HTR-8/SVneo (cell line): ENCODE measurements around a stretch of chr4.

DNA sequence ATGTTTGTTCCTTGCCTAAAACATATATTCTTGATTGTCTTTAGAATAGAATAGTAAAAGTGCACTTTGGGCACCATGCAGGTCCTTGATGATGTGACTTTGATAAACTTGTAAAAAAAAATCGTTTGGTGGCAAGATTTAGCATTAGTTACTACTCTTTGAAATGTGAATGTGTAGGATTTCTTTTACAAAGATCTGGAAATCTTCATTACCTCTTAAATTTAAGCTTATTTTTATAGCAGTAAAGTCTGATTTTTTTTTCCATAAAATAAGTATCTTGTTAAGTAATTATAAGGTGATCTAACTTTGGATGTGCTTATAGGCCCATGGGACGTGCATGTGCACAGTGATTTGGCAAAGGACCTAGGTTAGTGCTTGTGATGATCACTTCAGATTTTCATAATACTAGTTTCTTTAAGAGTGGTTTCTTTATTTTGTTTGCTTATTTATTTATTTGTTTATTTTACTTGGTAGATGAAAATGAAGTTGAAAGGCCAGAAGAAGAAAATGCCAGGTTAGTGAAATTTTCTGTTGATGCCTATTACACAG is 1.4 kb downstream of the FIP1L1 start:
- RRBS = no CpG with 5 or more reads among the region's 2 CpGs

GRCh38 chr4:53557973-53558738 is 33.1 kb downstream of the LNX1 start:
- RRBS = no CpG with 5 or more reads among the region's 12 CpGs

GRCh38 chr4:53644367-53645078 is 53.2 kb upstream of the LNX1 start:
- RRBS = no CpG with 5 or more reads among the region's 4 CpGs

DNA sequence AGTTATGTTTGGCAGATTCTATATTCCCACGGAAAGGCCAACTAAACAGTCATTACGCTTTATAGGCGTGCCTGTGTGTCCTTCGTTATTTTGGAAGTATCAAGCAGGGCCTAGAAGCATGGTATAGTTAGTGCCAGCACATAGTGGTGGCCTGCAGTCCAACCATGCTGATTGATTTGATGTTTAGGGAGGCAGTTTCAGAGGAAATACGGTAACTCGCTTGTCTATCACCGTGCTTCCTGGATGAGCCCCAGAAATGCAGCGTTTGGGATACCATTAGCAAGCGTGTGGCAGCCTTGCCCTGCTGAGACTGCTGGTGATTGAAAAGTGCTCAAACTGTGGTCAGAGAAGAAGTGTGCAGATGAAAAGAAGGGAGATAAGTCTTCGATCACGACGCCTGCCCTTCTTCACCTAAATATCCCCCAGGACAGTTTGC is 158.5 kb downstream of the CHIC2 start:
- RRBS = no CpG with 5 or more reads among the region's 12 CpGs

DNA sequence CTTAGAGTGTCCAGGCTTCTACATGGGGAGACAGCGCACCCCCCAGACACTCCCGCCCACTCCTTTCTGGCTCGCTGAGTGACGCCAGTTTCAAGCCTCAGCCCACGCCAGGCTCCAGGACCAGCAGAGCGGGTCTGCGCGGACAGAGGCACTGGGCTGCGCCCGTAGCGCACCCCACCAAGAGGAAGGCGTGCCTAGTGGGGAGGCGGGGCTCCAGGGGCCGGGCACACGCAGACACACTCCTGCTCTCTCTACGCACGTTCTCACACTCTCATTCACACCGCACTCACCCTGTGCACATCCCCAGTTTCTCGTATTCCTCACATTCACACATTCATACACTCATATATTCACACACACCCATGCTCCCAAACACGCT is 8.8 kb upstream of the GSX2 start:
- RRBS = no CpG with 5 or more reads among the region's 20 CpGs

GRCh38 chr4:54217542-54217992 is 11.5 kb upstream of the PDGFRA start:
- RRBS = no CpG with 5 or more reads among the region's 17 CpGs

- RRBS = no CpG with 5 or more reads among the region's 8 CpGs
Observed at GRCh38 chr4:54296462-54297093, 67.5 kb downstream of the PDGFRA start.

GRCh38 chr4:55175620-55176883 is 50.7 kb upstream of the KDR start:
- RRBS = no CpG with 5 or more reads among the region's 14 CpGs

DNA sequence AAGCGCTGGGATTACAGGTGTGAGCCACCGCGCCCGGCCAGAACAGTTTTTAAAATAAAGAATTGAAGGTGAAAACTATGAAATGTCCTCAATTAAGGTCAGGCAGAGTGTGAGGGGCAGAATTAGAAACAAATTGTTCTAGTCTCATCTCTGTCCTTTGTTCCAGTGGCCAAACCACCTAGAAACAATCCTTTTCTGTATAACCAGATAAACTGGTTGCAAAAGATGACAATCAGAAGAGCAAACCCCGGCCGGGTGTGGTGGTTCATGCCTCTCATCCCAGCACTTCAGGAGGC is 14.9 kb downstream of the SRD5A3 start:
- RRBS = no CpG with 5 or more reads among the region's 6 CpGs

GRCh38 chr4:55547663-55548049 is 947 bp upstream of the CLOCK start:
- RRBS = no CpG with 5 or more reads among the region's 5 CpGs

DNA sequence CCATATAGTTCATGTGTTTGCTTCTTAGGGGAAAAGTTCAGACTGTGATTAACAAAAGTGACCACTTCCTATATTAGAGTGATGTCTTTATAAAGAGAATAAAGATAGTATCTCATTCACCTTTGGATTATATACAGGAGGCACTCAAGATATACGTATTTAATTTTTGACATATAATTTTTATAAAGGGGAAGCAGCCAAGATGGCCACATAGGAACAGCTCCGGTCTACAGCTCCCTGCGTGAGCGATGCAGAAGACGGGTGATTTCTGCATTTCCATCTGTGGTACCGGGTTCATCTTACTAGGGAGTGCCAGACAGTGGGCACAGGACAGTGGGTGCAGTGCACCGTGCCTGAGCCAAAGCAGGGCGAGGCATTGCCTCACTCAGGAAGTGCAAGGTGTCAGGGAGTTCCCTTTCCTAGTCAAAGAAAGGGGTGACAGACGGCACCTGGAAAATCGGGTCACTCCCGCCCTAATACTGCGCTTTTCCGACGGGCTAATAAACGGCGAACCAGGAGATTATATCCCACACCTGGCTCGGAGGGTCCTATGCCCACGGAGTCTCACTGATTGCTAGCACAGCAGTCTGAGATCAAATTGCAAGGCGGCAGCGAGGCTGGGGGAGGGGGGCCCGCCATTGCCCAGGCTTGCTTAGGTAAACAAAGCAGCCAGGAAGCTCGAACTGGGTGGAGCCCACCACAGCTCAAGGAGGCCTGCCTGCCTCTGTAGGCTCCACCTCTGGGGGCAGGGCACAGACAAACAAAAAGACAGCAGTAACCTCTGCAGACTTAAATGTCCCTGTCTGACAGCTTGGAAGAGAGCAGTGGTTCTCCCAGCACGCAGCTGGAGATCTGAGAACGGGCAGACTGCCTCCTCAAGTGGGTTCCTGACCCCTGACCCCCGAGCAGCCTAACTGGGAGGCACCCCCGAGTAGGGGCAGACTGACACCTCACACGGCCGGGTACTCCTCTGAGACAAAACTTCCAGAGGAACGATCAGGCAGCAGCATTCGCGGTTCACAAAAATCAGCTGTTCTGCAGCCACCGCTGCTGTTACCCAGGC is 11.6 kb upstream of the EXOC1 start:
- RRBS = no CpG with 5 or more reads among the region's 32 CpGs

DNA sequence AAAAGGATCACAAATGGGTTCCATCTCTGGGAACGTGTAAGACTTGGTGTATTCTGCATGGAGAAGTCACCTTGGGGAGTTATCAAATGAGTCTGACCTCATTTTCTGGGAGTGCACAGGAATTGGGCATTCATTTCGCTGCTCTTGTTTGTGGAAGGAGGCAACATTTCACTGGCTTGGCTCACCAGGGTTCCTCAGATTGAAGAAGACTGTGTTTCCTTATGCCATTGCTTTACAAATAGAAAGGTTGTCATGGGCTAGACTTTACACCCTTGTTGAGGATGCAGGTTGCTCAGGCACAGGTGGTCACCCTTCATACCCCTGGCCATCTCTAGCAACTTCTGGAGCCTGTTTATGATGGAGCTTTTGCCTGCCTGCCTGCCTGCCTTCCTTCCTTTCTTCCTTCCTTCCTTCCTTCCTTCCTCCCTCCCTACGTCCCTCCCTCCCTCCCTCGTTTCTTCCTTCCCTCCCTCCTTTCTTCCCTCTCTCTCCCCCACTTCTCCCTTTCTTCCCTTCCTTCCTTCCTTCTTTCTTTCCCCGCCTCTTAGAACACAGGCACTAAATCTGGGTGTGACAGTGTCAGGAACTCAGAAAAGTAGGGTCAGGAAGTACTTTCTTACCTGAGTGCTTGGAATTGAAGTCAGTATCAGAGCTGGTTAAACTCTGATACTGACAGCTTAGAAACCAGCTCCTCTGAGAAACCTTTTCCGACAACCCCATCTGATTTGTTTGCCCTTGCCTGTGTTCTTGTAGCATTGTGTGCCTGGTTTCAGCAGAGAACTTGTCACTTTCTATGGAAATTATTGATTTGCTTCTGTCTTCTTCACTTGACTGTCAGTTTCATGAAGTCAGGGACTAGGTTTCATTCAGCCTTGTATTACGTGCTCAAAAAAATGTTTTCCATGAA is 114.1 kb downstream of the AASDH start:
- RRBS = no CpG with 5 or more reads among the region's 7 CpGs

DNA sequence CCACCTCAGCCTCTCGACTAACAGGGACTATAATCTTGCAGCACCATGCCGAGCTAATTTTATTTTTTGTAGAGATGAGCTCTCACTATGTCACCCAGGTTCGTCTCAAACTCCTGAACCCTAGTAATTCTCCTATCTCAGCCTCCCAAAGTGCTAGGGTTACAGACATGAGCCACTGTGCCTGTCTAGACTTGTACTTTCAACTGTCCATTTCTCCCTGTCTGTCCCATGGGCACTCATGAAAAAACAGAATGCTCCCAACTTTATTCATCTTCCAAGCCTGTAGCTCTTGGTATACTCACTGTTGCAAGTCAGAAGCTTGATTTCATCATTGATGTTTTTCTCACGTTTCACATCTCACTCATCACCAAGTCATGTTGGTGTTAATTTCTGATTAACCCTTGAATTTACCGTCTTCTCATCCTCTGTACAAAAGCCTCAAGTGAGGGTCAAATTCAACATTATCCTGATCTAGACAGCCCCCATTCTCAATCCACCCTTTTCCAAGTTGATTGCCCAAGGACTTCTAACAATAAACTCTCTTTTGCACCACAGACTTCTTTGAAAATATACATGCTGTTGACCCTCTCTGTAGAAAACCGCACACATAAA is 7.3 kb upstream of the SRP72 start:
- RRBS = no CpG with 5 or more reads among the region's 6 CpGs

- RRBS = 25% methylated on average over 4 of the region's 36 CpGs
Observed at GRCh38 chr4:56544430-56545238, 14.2 kb downstream of the THEGL start.

- RRBS = 2% methylated on average over 9 of the region's 33 CpGs
Observed at GRCh38 chr4:56655597-56655910, 25.5 kb downstream of the HOPX start.

DNA sequence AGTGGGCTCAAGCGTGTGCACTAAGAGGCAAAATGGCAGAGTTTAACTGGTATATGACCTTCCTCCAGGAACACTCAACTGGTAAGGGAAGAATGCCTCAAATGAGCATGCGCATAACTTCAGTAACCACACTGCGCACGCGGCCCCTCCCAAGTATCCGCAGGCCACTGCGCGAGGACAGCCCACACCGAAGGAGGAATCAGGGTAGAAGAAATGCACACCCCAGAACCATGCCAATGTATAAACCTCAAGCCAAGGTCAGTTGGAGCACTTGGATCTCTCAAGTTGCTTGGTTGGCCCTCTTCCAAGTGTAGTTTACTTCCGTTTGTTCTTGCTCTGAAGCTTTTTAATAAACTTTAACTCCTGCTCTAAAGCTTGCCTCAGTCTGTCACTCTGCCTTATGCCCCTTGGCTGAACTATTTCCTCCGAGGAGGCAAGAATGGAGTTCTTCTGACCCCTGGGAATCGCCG is 21.9 kb upstream of the SPINK2 start:
- RRBS = no CpG with 5 or more reads among the region's 13 CpGs

DNA sequence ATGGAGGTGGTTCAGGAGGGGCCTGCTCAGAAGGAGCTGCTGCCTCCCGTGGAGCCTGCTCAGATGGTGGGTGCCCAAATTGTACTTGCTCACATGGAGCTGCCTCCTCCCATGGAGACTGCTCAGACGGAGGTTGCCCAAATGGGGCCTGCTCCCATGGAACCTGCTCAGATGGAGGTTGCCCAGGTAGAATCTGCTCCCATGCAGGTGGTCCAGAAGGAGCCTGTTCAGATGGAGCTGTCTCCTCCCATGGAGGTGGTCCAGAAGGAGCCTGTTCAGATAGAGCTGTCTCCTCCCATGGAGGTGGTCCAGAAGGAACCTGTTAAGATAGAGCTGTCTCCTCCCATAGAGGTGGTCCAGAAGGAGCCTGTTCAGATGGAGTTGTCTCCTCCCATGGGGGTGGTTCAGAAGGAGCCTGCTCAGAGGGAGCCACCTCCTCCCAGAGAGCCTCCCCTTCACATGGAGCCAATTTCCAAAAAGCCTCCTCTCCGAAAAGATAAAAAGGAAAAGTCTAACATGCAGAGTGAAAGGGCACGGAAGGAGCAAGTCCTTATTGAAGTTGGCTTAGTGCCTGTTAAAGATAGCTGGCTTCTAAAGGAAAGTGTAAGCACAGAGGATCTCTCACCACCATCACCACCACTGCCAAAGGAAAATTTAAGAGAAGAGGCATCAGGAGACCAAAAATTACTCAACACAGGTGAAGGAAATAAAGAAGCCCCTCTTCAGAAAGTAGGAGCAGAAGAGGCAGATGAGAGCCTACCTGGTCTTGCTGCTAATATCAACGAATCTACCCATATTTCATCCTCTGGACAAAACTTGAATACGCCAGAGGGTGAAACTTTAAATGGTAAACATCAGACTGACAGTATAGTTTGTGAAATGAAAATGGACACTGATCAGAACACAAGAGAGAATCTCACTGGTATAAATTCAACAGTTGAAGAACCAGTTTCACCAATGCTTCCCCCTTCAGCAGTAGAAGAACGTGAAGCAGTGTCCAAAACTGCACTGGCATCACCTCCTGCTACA is 23.4 kb downstream of the REST start:
- RRBS = no CpG with 5 or more reads among the region's 7 CpGs

DNA sequence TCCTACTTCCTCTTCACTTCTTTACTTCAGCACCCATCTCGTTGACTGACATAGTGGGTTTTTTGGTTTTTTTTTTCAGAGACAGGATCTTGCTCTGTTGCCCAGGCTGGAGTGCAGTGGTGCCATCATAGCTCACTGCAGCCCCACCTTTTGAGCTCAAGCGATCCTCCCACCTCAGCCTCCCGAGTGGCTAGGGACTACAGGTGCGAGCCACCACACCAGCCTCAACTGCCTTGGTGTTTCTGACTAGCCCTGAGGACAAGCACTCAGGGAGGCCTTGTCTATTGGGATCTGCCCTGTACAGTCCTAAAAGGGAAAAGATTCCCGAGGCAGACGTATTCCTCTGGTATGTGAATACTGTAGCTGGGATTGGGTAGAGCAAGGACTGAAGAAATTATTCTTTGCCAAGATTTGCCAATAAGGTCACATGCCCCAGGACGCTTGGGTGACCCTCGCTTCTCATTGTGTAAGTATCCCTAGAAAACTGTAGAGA is 58.7 kb downstream of the POLR2B start:
- RRBS = no CpG with 5 or more reads among the region's 8 CpGs

- RRBS = no CpG with 5 or more reads among the region's 8 CpGs
Observed at GRCh38 chr4:57076055-57076738, 34.0 kb downstream of the IGFBP7 start.

GRCh38 chr4:57119001-57120054 is 9.1 kb upstream of the IGFBP7 start:
- RRBS = no CpG with 5 or more reads among the region's 14 CpGs